LUHMES (cell line): ENCODE measurements around the gene NIBAN1.

- PRO-cap = no peak
Measured at GRCh38 chr1:183884523-183885128, 79.7 kb downstream of the RGL1 start.

DNA sequence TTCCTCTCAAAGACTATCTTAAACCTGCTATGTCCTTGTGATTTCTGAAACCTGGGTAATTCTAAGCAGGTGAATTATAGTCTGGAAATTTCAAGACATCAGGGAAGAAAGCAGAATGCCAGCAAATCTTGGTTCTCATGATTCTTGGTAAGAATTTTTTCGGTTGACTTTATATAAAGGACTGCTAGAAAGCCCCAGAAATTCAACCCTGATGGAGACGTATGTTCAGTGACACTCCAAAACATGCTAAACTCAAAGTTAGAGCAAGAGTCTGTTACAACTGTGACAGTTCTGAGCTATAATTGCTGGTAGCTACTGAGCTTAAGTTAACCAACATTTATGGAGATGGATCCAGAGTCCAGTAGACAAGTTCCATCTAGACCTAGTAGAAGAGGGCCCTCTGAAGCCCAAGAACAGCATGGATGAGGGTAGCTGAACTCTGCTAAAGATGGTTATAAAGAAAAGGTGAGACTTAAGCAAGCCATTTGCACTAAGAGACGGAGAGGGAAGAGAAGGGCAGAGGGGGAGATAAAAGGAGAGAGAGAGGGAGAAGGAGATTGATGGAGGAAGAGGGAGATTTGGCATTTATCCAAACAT is 90.1 kb downstream of the RGL1 start:
- PRO-cap = no peak

- PRO-cap = no peak
Measured at GRCh38 chr1:183996450-183996795, 41.1 kb downstream of the COLGALT2 start.

- PRO-cap = no peak
Measured at GRCh38 chr1:184208926-184209408, 157.4 kb downstream of the TSEN15 start.

DNA sequence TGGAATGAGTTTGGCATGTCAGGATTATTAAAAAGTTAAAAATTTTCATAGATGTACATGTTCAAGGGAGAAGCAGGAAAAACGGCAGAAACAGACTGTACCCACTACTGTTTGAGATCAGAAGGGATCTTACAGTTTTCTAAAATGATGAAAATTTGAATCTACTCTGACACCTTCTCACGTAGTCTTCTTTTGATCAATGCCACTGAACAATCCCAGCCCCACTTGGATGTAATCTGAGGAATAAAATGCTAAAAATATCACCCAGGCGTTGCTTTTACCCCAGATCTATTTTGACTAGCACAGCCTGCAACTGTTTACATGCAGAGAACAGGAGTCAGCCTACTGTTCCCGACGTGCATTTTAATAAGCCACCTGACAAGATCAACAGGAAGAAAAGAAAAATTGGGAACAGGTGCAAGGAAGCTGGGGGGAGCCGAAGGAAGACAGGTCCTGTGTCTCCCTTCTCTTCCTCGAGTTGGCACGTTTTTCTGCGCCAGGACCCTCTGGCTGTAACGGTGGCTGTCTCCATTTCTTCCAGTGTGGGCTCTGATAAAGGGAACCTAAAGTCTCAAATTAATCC is 117.1 kb downstream of the C1orf21 start:
- PRO-cap = no peak

DNA sequence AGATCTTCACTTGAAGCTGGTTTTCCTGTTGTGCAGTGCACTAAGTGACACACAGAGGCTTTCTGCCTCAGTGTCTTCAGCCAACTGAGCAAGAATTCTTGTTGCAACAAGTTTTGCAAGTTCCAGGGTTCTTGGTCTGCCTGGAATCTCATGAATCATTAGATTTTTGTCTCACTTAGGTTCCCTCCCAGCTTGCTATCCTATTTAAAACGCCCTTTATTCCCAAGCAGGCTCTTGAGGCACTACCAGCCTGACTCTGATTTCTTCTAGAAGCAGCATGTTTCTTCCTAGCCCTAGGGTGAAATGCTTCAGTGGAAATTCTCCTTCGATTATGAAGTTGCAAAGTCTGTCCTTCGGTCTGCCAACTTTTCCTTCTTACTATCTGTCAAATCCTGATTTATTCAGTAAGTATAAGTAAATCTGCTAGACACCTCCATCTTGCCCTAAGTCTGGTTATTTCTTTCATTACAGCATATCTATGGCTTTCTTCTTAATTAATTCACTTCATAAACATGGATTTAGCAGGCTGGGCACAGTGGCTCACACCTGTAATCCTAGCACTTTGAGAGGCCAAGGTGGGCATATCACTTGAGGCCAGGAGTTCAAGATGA is 158.9 kb downstream of the C1orf21 start:
- PRO-cap = no peak

DNA sequence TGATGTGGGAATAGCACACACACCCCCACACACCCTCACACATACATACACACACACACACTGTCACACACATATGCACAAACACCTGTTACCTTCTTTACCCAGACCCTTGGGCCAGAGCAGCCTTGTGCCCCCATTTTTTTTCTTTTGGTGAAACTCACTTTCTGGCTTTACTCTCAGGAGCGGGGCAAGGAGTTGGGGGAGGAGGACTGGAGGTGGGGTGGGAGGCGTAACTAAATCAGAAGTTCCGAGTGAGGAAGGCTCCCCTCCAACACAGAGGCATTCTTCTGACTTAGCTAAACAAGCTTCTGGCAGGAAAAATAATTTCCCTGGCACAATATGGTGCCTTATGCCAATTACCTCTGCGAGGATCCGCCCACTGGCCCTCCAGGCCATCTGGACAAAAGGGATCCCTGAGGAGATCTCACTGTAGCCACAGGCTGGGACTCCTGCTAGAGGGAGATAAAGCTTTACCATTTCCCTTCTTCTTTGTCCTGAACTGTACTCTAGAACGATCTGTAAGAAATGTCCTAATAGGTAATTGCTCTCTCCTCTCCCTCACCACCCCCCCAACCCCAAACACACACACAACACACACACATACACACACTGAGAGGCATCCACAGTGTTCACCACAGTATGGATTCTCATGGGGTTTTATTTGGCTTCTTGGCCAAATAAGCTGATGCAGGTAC is 168.8 kb downstream of the C1orf21 start:
- PRO-cap = no peak

DNA sequence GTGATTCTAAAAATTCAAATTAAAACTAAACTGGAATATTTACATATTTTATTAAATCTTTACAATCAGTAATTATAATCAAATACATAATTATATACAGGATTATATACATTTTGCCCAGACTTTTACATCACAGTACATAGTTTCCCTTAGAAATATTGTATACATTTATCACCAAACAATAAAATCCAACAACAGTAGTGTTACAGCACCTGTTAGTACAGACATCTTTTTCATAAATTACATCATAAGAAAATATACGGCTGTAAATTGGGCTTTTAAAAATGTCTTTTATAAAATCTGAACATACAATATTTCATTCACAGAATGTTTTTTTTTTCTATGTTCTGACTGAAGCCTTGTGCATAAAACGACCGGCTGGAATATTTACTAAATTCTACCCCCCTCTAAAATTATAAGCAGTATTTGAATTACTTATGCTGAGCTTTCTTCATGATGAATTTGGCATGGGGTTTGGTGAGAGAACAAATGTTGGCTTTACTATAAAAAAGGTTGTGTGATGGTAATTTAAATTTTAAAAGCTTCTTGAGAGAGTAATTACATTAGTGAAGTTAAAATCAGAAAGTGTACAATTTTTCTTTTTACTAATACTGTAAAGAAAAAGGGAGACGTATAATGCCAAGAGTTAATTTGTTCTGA is 64.1 kb downstream of the EDEM3 start:
- PRO-cap = no peak

DNA sequence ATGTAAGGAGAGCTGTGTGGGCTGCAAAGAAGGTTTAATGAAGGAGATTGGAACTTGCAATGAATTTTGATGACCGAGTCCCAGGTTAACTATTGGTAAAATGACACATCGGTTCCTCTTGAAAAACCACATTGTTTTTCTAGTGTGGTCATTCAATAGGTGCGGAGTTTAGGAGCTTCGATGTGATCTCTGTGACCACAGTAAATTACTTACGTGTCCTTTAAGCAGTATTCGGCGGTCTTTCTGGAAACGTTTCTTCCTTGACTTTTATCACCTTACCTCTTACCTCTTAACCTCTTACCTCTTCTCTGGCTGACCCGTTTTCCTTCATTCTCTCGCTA is 1.0 kb upstream of the EDEM3 start:
- PRO-cap = no peak

- PRO-cap = no peak
Measured at GRCh38 chr1:184879922-184881092, 94.0 kb downstream of the NIBAN1 start.

DNA sequence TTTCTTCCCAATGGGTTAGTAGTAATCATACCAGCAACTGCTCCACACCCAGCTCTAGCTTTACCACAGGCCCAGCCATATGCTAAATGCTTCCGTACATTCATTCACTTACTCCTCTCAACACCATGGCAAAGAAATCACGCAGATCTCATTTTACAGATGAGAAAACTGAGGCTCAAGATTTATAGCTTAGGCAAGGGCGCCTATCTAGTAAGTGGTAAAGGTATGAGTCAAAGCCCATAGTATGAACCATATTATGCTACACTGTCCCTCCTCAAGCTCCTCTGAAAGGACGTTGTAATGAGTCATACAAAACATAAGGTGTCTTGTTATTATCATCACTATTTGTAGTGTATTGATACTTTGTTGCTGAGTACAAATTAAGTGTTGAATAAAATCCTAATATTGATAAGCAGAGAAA is 82.2 kb downstream of the NIBAN1 start:
- PRO-cap = no peak

DNA sequence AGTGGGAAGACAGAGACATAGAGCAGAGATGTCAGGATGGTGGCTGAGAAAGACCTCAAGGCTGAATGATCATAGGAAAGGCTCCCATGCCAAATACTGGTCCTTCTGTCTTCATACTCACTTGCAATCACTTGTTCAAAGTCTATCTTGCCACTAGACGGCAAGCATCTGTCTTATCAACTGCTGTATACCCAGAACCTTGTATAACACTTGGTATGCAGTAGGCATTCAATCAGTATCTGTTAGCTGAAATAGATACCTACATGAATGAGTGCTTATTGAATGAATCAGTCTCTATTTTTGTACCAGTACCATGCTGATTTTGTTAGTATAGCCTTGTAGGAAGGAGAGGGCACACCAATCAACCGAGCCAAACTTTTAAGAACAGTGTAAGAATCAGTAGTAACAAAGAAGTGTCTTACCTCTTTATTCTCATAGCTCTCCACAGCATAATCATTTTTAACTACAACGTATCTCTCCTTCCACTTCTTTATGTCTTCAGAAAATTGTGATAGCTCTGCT is 80.6 kb downstream of the NIBAN1 start:
- PRO-cap = no peak

DNA sequence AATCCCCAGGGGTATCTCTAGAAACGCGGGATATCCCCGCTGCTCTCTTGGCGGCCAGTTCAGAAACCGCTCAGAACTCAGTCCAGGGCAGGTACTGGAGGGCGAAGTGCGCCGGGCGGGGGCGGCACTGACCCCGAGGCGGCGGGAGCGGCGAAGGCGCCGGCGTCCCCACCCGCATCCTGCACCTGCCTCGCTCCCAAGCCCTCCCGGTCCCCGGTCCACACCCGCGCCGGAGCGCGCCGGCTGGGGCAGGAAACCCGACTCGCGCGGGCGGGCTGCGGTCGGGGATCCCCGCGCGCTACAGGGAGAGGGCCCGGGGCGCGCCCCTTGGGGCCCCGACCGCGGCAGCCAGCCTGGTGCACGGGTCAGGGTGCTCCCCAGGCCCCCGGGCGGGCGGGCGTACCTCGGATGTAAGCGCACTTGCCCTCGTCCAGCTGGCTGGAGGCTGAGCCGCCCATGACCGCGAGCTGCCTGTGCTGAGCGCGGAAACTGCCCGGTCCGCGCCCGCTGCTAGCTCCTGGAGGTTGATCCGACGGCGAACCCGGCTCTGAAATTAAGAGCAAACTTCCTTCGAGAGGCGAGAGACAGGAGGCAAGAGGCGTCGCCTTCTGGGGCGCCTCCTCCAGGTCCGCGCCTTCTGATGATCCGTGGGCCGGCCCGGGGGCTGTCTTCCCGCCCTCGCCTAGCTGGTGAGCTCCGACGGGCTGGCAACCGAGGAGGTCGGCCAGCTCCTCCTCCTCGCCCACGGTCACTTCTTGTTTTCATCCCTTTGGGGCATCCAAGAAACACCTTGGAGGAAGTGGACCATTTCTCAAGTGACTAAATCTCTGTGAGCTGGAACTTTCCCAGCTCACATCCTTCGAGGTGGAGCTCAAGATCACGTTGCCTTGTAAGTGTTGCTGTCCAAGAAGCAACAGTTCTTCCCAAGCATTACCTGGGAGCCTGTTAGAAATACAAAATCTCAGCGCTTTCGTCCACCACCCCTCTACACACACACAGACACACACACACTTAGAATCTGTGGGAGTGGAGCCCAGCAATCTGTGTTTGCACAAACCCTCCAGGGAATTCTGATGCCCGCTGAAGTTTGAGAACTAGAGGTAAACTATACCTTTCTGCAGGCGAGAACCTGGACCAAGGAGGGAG is at the start of gene NIBAN1:
Gene NIBAN1, minus strand, starts transcription at position 610 of the 1,146 bp plus-strand sequence.
- PRO-cap = no peak

DNA sequence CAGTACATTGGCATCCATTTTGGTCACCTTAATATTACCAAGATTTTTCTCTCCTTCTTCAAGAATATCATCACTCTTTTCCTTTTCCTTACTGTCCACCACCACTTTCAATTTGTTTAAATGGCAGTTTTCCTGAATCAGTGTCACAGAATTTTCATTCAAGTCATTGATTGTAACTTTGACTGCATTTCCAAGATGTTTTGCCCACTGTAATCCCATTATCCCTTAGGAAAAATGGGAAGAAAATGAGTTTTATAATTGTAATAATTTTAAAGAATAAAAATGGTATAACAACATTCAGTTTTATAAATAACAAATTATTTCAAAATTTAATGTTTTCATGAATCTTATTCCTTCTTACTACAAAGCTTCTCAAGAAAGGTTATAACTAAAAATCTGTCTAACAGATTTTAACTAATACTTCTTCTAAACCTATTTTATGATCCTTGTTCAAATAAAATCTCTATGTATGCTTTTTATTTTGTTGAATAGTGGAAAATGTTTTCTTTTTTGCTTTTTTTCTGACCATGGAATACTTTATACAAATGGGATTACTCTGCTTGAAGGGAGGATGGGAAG is 16.7 kb downstream of the TRMT1L start:
- PRO-cap = no peak

GRCh38 chr1:185297994-185298383 is 19.1 kb downstream of the IVNS1ABP start:
- PRO-cap = no peak

GRCh38 chr1:186671874-186672686 is 8.1 kb downstream of the PTGS2 start:
- PRO-cap = no peak

DNA sequence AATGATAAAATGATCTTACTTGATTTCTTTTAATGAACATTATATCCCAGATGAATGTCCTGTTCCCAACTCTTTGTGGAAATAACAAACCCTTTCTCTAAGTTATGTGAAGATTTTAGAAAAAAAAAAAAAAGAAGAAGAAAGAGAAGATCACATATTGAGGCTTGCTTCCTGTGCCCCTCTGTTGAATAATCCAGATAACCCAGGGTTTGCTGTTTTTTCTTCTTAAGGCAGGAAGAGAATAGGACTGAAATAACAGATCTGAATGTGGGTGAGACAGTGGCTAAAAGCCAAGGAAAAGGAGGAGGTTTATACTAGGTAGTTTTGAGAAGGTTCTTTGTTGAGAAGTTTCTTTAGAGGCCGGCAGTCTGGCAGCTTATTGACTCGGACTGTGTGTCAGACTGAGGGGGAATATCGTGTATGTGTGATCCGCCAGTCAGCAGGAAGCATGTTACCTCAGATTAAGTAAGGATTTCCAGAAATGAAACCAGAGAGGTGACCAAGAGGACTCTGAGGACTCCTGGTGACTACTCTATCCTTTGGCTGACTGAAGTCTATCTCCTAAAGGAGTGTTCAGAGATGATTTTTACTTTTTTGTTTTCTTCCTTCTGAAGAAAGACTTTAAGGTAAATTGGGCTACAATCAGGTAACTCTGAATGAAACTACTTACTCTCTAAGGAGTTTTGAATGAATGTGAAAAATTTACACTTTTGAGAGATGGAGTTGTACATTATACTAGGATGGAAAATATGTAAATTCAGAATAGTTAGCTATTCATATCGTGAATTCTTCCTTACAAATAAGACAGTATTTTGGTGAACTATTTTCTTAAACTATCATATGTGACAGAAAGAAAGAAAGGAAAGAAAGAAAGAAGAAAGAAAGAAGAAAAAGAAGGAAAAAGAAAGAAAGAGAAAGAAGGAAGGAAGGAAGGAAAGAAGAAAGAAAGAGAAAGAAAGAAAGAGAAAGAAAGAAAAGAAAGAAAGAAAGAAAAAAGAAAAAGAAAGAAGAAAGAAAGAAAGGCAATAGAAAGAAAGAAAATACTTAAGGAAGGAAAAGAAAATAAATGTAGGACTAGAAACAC is 120.0 kb downstream of the PLA2G4A start:
- PRO-cap = no peak

DNA sequence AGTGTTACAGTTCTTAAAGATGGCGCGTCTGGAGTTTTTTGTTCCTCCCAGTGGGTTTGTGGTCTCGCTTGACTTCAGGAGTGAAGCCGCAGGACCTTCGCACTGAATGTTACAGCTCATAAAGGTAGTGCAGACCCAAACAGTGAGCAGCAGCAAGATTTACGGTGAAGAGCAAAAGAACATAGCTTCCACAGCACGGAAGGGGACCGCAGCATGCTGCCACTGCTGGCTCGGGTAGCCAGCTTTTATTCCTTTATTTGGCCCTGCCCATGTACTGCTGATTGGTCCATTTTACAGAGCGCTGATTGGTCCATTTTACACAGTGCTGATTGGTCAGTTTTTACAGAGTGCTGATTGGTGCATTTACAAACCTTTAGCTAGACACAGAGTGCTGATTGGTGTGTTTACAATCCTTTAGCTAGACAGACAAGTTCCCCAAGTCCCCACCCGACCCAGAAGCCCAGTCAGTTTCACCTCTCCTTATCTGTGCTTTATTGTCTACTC is 177.8 kb downstream of the PLA2G4A start:
- PRO-cap = no peak

GRCh38 chr1:189994705-189995099 is 483.0 kb downstream of the BRINP3 start:
- PRO-cap = no peak

- PRO-cap = no peak
Measured at GRCh38 chr1:191823691-191824237, 334.5 kb upstream of the RGS18 start.